M059J (cell line): Measurements from ENCODE around the genes CBFA2T2, ACTL10, RALY and ASIP.

DNA sequence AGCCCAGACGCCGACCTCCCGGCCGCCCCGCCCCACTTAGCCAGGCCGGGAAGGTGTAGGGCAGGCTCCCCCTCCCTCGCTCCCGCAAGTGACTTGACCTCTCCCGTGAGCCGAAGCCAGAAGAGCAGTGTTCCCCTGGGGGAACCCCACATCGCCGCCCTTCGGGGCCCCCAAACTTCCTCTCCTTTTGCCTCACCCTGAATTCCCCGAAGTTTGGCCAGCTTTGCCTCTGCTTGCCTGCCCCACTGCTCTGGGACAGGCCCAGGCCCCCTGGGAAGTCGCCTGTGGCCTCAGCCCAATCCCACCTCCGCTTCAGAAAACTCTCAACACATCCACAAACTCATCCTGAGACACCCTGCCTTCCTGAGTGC lies 527 bp upstream of the NOL4L start:
- RAMPAGE, long total RNA, result no peak

DNA sequence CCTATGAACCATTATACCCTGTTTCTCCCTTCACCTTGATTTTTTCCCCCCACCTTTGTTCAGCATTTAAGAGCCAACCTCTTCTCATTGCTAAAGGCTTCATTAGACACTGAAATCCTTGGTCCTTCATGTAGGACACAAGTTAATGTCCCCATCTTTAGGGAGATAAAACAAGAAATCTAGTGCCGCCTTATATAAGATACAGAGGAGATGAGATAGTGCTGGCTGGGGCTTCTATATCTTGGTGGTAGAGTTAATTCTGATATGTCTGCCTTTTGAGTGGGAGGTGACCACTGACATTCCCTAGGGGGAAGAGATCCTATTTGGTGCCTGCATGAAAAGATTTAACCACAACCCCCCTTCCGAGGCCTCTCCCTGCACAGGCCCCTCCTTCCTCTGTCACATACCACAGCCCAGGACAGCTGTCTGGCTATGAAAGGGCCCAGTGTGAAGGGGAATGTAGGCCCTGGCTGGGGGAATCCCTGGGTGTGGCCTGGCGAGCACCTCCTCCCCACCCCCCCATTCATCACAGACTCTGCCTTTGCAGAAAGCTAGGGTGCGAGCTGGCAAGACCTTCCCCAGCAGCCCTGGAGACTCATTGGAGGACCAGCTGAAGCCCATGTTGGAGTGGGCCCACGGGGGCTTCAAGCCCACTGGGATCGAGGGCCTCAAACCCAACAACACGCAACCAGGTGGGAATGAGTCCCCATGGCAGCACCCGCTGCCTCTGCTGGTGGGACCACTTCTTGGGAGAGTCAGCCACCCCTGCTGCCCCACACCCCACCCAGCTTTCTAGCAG lies 27.5 kb upstream of the MAPRE1 start:
- RAMPAGE, long total RNA, result no peak

GRCh38 chr20:32967840-32968072 lies 36.5 kb downstream of the SUN5 start:
- RAMPAGE, long total RNA, result no peak

DNA sequence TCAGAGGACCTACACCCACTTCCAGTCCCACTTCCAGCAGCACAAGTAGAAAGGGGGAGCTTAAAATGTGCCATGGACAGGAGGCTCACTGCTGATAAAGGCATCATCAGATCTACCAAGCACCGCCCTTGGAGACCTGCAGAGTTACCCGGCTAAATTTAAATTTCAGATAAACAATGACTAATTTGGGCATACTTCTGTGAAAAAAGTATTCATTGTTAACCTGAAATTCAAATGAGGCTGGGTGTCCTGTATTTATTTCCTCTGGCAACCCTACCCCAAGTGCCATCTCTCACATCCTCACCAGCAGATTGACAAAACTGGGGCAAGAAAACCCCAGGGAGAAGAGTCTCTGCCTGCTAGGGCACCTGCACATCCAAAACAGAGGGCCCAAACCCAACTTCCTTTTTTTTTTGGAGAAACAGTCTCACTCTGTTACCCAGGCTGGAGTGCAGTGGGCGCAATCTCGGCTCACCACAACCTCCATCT lies 7.8 kb upstream of the CDK5RAP1 start:
- RAMPAGE, long total RNA, result no peak

- RAMPAGE, long total RNA, result no peak
Measured at GRCh38 chr20:33477307-33477962, 12.5 kb upstream of the CBFA2T2 start.

DNA sequence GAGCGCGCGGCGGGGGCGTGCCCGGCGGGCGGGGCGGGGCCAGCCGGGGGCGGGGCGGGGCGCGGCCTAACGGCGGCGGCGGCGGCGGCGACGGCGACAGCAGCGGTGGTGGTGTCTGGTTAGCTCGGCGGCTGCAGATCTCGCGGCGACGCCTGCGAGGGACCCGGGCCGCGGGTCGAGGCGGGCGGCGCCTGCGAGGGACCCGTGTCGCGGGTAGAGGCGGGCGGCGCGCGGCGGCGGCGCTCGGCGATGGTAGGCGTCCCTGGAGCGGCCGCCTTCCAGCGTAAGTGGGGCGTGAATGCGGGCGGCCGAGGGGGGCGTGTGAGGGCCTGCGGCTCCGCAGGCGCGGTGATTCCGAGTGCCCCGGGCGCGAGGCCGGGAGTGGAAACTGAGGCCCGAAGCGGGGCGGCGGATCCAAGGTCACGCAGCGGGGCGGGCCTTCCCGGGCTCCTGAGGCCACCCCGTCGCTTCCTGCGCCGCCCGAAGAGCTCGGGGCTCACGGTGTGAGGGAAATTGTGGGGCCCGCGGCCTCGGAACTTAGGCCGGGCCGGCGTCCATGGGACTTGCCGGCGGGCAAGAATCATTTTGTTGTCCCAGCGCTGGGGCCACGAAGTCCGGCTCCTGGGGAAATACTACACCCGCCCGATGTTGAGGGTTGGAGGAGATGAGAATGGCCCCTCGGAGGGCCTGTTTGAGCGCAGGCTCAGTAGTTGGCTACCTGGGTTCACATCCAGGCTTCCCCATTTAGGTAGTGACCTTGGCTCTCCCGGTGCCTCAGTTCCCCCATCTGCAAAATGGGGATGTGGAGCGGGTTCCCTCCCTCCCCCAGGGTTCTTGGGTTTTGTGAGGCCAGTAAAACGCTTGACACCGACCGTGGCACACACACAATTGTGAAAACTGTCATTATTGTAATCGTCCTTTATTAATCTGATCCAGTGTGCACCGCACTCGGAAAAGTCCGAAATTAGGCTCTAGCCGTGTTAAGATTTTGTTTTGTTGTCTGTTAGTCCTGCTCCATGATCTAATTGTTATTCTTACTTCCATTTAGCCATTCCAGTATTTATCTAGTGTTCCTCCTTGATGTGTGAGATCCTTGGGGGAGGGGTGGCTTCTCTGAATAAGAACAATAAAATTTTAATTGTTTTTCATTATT lies at the start of gene CBFA2T2:
Gene CBFA2T2 (plus strand): TSS at position 78 of the 1,153 bp plus-strand sequence.
- RAMPAGE, long total RNA, result no peak

- RAMPAGE, long total RNA, result no peak
Measured at GRCh38 chr20:33572112-33573076, 82.5 kb downstream of the CBFA2T2 start.

DNA sequence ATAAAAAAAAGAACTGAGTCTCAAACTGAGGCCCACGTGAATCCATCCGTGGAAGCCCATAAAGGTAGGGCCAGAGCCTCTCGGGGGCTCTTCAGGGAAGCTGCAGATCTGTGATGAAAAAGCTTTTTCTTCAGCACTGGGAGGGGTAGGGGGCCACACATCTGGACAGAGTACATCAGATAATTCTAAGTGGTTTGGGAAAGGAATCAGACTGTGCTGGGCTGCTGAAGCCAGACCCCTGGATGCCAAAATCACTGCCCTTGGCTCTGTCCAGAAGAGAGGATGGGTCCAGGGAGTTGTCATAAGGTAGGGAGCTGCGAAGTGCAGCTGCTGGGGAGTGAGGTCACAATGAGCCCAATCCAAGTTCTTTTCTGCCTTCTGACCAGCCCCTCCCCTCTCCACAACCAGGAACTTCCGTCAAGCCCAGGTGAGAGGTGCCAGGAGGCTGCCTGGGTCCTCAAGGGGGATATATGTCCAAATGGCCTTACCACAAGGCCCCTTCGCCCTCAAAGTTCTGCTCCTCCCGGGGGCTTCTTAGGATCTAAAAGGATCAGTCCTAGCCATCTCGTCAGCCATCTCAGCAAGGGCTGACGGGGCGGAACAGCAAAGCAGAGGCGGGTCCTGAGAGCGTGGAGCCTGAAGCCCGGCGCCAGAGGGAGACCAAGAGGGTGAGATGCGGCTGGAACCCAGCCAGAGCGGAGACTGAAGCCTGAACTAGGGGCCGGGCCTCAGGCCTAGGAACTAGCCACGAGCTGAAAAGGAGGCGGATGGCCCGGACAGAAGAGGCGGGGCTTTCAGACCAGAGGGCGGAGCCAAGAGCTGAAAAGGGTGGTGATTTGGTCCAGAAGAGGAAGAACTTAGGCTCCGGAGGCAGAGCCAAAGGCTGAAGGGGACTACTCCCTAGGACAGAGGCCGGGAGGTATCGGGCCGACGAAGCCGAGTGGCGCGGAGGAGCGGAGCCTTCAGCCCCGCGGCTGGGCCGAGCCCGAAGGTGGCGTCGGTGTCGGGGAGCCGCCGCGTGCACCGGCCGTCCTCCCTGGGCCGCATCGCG lies at the start of gene ACTL10:
Gene ACTL10 (plus strand): TSS at position 851 of the 1,051 bp plus-strand sequence.
- RAMPAGE, long total RNA, result no peak

GRCh38 chr20:33670559-33671326 lies 3.5 kb downstream of the NECAB3 start:
- RAMPAGE, long total RNA, result no peak

- RAMPAGE, long total RNA, result no peak
Measured at GRCh38 chr20:33672515-33673215, 1.6 kb downstream of the NECAB3 start.

- RAMPAGE, long total RNA, result no peak
Measured at GRCh38 chr20:33673923-33674285, 324 bp downstream of the NECAB3 start.

GRCh38 chr20:33743792-33744040 lies 11.9 kb downstream of the ZNF341 start:
- RAMPAGE, long total RNA, result no peak

DNA sequence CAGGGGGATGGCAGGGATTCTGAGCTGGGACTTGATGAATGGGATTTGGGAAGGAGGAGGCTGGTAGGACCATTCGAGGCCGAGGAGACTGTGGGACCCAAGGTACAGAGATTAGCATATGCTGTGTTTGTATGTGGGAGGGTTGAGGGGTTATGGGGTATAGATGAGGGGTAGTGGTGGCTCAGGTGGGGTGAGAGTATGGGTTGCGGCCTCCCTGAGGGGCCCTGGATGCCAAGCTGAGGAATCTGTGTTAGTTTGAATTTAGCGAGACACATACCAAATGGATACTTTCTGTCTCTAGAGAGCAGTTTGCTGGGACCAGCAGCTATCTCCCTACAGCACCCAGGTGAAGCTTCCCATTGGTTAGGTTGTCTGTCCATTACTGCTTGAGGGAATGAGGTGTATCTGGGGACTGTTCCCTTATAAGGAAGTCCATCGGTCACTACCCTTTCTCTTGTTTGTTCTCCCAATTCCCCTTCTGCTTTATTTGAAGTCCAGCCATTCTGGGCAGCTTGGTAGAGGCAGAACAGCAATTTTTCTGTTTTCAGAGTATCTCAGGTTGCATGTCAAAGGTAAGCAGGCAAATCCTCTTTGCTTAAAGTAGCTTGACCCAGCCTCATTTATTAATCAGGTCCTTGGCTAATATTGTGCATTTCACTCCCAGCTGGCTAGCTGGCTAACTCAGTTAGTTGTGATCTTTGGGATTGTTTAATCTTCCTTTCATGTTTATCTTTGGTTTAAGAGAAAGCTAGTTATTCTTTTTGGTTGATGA lies 15.3 kb downstream of the CHMP4B start:
- RAMPAGE, long total RNA, result no peak

DNA sequence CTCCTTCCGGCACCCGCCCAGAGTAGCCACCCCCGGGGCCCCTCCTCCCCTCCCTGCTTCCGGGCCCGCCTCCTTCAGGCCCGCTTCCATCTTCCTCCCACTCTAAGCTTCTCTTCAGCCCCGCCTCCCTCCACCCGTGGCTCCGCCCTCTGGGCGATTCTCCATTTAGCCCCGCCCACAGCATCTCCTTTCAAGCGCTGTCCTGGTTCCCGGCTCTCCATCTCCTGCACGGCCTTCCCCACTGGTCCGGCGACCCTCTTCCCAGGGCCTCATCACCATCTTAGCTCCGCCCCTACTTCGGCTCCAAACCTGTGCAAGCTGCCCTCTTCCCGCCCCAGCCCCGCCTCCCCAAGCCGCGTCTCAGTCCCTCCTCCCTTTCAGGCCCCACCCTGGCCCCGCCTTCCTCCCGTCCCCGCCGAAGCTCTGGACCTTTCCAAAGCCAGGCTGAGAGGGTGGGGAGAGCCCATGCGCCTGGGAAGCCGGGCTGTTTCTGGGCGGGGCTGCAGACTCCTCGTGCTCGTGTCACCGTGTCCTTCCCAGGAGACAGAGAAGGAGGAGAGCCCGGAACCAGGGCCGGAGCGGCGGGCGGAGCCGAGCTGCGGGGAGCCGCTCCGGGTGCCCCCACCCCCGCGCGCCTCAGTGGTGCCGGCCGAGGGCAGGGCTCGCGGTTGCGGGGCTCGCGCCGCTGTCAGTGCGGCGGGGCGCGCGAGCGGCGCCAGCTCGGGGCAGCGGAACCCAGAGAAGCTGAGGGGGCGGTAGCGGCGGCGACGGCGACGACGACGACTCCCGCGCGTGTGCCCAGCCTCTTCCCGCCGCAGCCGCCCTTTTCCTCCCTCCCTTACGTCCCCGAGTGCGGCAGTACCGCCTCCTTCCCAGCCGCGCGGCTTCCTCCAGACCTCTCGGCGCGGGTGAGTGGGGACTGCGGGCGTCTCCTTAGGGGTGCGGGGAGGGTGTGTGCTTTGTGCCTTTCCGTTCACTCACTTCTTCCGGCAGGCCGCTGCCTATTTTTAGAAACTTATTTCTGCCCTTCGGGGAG lies at the start of gene RALY:
Gene RALY (plus strand): TSS at position 688 of the 1,036 bp plus-strand sequence.
- RAMPAGE, long total RNA, result no peak

- RAMPAGE, long total RNA, result no peak
Measured at GRCh38 chr20:33995911-33996487, 2.3 kb downstream of the RALY start.

GRCh38 chr20:34081124-34082139 lies 30.6 kb downstream of the EIF2S2 start:
- RAMPAGE, long total RNA, result no peak

GRCh38 chr20:34082957-34083836 lies 28.8 kb downstream of the EIF2S2 start:
- RAMPAGE, long total RNA, result no peak

DNA sequence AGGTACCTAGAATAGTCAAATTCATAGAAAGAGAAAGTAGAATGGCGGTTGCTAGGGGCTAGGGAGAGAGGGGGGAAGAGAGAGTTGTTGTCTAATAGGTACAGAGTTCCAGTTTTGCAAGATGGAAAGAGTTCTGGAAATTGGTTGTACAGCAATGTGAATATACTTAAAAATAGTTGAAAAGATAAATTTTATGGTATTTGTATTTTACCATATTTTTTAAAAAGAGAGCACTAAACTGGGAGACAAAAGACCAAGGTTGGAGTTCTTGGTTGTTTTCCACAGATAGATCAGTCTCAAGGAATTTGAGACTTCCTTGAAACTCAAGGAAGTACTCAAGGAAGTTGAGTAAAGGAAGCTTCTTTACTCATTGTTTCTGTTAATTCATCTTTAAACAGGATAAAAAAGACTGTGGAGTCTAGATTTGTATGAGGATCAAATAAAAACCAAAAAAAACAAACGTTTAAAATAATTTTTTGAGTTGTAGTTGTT lies 9.6 kb upstream of the EIF2S2 start:
- RAMPAGE, long total RNA, result no peak

DNA sequence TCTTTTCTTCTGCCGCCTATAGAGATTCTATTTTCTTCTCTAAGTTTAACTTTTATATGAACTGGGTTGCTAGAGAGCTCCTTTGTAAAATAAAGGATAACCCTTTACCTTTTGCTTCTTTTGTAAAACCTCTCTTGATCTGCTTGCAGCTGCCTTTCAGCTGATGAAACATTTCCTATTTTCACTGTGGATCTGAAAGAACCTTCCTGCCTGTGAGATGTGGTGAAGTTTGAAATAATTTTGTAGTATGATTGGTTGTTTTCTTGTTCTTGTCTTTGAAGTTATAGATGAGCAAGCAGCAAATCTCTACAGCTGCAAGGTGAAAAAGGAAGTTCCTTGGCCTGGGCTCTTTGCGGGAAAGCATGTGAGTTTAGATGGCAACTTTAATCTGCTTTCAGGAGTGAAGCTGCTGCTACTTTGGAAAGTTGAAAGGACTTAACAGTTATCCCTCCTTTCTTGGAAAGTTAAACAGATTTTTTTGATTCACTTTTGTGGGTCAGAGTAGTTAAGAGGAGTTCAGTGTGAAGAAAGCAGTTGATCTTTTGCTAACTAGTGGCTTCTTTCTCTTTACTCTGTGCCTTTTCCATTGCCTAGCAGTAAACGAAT lies at the start of gene ASIP:
Gene ASIP (plus strand): TSS at position 298 of the 606 bp plus-strand sequence.
- RAMPAGE, long total RNA, result no peak

DNA sequence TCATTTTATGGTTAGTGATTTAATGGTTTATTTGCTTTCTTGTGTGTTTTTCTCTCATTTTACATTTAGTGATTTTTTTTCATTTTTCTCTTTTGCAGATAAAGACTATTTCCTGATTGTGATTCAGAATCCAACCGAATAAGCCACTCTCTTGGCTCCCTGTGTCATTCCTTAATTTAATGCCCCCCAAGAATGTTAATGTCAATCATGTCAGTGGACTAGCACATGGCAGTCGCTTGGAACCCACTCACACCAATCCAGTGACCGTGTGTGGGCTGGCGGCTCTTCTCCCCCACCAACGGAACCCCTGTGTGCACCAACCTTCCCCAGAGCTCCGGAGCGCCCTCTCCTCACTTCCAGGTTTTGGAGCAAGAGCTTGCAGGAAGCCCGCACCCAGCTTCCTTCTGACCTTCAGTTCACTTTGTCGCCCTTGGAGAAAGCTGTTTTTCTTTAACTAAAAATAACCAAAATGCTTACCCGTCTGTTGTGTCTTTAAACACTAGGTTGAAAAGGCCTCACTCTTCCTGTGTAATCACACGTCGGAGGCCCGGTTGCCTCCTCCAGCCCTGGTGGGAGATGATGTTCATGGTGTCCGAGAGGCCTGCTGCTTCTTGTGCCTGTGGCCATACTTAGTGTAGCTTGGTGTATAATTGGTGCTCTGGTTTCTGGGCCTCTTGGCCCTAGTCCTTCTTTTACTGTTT lies 17.9 kb upstream of the MAP1LC3A start:
- RAMPAGE, long total RNA, result no peak